ENCODE measurements around a stretch of chr11.

- PRO-cap = bidirectional peak, plus-strand start at chr11:75554531, minus-strand start at chr11:75554372; bidirectional peak, plus-strand start at chr11:75554768, minus-strand start at chr11:75554604
Measured at GRCh38 chr11:75554191-75555105, 7.6 kb upstream of the SERPINH1 start.

GRCh38 chr11:75568586-75569232, 6.7 kb downstream of the SERPINH1 start:
- PRO-cap = no peak

DNA sequence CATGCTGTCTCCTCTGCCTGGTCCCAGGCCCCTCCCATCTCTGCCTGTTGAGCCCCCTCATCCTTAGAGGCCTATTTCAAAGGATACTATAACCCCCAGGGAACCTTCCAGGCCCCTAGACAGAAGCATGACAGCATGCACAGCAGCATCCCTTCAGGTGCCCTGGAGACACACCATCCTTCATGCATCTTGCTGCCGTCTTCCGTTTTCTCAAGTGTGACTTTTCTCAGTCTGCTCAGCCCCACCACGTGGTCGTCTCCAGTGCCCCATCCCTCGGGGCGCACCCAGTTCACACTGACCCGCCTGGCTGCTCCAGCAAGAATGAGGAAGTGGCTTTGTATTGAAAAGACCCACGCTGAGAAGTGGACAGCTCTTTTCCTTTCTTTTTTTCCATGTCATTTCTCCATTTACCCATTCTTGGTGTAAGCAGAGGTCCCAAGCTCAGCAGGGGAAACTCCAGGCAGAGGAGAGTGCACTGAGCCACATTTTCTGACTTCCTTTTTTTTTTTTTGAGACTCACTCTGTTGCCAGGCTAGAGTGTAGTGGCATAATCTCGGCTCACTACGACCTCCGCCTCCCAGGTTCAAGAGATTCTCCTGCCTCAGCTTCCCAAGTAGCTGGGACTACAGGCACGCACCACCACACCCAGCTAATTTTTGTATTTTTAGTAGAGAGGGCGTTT, 14.5 kb downstream of the SERPINH1 start:
- PRO-cap = no peak

DNA sequence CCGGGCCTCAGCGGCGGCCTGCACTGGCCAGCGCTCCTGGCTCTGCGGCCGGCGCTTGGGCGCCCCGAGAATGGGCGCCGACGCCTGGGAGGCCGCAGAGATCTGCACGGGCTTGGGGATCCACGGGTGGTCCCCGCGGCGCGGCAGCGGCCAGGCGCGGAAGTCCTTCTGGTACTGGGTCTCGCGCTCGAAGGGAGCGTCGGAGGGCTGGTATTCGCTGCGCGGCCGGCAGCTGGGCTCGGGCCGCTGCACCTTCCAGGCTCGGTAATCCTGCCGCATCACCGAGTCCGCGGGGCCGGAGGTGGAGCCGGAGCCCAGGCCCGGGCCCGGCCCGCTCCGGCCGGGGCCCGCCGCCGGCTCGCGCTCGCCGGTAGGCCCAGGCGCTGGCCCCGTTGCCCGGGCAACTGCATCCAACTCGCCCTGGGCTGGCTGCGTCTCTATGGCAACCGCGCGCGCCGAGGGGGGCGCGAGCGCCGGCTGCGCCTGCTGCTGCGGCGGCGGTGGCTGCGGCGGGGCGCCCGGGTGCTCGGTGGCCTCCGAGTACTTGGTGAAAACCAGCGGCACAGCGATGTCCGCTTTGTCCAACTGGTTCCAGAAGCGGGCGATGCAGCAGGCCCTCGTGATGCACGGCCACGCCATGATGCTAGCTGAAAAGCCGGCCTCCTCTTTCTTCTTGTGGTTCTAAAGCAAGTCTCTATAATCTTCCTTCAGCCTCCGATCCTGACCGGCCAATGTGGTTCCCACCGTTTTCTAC, 930 bp downstream of the MAP6 start:
- PRO-cap = unidirectional peak, minus-strand start at position 360 of the sequence

DNA sequence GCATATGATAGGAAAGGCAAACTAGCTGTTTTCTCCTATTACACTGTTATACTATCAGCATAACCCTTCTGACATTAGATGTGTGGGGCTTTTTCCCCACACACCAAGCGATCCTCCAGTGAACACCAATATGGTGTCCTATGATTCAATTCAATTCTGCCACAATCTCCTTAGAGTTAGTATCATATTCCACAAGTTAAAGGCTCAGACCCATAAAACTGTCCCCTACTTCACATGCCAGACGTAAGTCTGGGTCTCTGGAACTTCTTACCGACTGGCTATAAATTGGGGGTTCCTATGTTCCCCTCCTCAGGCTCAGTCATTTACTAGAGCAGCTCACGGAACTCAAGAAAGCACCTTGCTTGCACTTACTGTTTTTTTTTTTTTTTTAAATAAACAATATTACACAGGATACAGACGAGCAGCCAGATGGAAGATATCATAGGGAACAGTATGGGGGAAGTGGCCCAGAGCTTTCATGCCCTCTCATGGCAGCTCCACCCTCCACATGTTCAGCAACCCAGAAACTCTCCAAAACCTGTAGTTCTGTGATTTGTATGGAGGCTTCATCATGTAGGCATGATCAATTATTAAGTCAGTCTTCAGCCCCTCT, 7.4 kb downstream of the UVRAG start:
- PRO-cap = no peak

GRCh38 chr11:75911471-75911781, 96.4 kb downstream of the UVRAG start:
- PRO-cap = no peak

DNA sequence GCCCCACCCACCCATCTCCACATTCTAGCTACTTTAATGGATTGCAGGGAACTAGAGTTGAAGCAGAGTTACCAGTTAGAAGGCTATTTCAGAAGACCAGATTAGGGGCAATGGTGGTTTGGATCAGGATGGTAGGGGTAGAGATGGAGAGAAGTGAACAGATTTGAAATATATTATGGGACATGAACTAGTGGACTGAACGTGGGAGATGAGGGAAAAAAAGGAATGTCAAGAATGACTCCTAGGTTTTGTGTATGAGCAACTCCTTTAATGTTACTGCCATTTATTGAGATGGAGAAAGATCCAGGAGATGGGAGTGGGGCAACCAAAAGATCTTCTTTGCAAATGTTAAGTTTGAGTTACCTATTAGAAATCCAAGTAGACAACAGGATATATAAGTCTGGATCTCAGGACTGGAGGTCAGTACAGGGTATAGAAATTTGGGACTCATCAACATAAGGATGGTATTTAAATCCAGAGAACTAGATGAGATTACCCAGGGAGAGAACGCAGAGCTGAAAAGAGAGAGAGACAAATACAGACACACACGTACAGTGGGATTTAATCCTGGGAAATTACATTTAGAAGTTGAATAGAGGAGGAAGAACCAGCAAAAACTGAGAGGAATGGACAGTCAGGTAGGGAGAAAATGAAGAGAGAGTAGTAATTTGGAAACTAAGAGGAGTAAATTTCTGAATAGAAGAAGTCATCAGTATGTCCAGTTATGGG, 134.6 kb downstream of the WNT11 start:
- PRO-cap = no peak

DNA sequence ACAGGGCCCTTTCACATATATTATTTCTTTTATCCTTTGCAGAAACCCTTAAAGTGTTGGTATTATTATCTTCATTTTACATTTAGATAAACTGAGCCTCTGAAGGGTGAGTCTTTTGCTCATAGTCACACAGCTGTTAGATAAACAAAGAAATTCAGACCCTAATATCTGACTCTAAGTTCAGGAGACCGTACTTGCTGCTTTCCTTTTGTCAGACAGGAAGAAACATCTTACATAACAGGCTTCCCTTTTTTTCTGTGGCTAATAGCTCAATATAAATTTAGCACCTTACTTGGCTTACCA, 128.8 kb downstream of the WNT11 start:
- PRO-cap = no peak

DNA sequence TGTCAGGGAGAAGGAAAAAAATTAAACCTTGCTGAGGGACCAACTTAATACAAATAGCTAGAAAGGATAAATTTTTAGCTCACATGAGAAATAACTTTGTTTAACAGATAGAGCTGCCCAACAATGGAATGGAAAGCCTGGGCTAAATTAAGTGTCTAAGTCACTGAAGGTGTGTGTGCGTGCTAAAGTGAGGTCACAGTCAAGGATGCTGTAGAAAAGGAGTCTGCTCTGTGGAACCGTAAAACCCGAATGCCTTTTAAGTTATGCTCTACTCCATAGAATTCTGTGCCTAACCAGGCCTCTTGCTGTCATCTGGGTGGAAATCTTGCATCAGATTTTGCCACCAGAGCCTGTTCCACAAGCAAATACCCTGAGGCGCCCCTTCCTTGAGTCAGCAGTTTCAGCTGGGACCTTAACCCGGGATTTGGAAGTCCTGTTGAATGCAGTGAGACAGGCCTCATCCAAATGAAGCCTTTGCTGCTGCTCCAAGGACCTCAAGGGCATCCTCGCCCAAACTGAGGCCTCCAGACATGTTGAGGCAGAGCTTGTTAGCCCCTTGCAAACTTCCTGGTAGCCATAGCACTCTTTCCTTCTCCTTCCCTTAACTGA, 109.8 kb downstream of the WNT11 start:
- PRO-cap = no peak

DNA sequence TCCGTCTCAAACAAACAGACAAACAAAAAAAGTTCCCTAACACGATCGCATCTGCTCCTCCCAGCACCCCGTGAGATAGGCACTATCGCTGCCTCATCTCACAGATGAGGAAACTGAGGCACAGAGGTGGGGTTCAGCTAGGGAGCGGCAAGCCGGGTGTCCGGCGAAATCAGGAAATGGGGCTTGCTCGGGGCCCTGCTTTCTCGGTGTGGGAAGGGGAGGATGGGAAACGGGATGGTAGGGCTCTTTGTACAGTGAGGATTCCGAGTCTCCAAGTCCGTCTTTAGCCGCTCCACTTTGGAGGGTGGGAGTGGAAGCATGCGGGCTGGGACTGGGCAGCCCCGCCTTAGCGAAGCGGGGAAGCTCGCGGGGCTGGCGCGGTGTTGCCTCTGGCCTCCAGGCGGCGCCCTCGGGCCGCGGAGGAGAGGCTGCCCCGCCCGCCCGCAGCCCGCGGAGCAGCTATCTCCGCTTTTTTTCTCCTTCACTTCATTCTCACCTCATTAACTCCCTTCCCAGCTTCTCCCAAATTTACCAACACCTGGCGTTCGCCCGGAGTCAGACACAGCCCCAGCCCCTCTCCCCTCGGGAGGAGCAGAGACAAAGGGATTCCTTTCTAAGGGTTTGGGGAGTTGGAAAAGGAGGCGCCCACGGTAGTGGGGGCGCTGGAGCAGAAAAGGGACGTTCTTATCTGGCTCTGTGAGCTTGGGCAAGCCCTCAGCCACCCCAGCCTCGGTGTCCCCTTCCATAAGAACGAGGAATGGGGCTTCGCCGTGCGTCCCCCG, 1.2 kb upstream of the WNT11 start:
- PRO-cap = no peak

DNA sequence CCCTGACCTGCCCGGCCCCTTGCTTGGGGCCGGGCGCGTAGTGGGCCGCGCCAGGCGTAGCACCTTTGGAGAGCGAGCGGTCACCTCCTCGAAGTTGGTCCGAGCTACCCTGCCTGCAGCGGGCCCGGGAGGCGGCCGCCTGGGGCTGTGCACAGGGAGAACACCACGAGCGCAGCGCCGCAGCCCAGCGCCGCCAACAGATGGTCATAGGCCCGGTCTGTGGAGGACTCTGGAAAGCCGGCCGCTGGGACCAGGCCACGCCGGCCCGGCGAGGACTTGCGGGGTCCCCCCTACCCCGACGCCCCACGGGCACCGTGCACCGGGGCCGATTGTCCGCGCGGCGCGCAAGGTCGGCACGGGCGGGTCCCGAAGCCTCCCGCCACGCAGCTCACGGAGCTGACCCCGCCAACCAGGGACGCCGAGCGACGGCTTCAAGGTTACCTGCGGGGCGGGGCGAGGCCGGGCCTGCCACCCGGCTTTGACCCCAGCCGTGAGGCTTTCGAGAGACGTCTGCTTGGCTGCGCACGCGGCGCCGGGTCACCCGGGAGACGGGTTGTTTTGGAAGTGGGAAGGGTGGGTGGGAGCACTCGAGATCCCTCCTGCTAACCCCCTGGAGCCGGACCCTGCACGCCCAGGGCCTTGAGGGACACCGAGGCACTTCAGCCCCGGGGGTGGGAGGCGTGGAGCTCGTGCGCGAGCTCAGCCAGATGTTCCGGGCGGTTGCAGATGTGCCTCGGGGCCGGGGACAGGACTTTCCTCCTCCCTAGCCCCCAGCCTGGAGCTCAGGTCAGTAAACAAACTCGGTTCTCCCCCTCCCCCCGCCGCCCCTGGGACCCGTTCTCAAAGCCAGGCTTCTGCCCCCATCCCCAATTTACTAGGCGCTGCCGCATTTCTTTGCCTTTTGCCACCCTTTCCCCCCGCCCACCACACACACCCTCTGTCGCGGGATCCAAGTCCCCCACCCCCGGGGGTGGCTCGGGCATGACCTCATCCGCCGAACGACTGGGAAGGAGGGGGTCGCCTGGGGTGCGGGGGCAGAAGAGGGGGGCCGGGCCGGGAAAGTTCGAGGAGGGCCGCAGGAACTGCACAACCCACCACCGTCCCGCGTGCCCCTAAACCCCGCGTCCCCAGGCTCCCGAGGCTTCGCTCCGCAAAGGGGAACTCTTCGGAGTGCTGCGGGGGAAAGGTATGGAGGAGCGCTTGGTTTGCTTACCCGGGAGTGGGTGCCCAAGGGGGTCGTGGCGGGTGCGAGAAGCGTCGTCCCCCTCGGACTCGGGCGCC, 3.3 kb upstream of the WNT11 start:
- PRO-cap = bidirectional peak, plus-strand start at position 508 of the sequence, minus-strand start at position 432 of the sequence

GRCh38 chr11:76629445-76629969, 41.0 kb downstream of the LRRC32 start:
- PRO-cap = bidirectional peak, plus-strand start at chr11:76629780, minus-strand start at chr11:76629603

DNA sequence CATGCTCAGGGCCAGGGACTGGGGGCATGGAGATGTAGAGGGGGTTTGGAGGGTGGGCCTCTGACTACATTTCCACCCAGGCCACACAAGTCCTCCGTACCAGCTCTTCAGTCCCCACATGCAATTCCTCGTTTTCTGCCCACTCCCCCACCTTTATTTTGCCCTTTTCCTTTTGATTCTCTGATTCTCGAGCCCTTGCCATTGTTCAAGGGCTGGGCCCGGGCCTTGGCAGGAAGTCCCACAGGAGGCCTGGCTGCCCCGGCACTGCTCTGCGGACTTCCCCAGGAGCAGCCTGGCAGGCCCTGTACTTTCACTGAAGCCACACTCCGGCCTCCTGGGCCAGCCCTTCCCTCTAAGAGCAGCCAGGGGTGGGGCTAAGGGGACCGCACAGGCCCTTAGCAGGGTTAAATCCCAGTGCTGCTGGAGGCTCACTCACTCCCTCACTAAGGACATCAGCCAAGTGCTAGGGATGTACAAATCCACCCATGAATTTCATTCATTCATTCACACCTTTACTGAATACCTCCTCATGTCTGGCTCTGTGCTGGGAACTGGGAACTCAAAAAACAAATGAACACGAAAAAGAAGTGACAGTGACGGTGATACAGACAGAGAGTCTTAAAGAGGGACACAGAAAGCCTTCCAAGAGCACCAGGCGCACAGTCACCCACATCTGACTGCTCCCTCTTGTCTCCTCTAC, 4.1 kb downstream of the LRRC32 start:
- PRO-cap = bidirectional peak, plus-strand start at position 435 of the sequence, minus-strand start at position 279 of the sequence

GRCh38 chr11:76784058-76785067, 1.2 kb downstream of the TSKU start:
- PRO-cap = bidirectional peak, plus-strand start at chr11:76784186, minus-strand start at chr11:76783853

DNA sequence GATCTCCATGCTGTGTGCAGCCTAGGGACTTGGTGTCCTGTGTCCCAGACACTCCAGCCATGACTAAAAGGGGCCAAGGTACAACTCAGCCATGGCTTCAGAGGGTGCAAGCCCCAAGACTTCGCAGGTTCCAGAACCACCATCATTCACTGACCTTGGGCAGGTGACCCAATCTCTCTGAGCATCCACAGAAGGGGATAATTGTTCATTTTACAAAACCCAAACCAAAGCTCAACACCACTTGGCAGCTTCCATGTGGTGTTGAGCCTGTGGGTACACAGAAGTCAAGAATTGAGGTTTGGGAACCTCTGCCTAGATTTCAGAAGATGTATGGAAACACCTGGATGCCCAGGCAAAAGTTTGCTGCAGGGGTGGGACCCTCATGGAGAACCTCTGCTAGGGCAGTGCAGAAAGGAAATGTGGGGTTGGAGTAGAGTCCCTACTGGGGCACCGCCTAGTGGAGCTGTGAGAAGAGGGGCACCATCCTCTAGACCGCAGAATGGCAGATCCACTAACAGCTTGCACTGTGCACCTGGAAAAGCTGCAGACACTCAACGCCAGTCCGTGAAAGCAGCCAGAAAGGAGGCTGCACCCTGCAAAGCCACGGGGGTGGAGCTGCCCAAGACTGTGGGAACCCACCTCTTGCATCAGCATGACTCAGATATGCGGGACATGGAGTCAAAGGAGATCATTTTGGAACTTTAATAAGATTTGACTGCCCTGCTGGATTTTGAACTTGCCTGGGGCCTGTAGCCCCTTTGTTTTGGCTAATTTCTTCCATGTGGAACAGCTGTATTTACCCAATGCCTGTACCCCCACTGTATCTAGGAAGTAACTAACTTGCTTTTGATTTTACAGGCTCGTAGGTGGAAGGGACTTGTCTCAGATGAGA, 8.6 kb downstream of the TSKU start:
- PRO-cap = no peak

- PRO-cap = no peak
Measured at GRCh38 chr11:76793399-76794231, 10.5 kb downstream of the TSKU start.

DNA sequence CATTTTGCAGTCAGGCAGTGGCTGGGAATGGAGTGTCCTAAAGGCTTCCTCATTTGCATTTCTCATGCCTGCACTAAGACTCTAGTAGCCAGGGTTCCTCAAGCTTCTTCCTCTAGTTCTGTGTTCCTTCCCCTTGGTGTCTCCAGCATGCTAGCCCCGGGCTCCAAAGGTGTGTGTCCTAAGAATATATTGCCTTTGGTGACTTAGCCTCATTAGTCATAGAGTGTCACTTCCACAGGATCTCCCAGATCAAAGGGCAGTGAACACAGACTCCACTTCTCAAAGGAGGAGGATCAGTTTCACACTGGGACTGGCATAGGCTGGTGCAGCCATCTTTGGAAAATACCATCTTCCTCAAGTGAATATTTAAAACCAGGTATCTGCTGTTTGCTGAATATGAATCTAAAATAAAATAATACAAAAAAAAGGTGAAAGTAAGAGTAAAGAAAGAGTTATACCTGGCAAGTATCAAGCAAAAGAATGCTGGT, 21.3 kb upstream of the ACER3 start:
- PRO-cap = no peak

GRCh38 chr11:76863070-76863549, 2.4 kb downstream of the ACER3 start:
- PRO-cap = no peak

DNA sequence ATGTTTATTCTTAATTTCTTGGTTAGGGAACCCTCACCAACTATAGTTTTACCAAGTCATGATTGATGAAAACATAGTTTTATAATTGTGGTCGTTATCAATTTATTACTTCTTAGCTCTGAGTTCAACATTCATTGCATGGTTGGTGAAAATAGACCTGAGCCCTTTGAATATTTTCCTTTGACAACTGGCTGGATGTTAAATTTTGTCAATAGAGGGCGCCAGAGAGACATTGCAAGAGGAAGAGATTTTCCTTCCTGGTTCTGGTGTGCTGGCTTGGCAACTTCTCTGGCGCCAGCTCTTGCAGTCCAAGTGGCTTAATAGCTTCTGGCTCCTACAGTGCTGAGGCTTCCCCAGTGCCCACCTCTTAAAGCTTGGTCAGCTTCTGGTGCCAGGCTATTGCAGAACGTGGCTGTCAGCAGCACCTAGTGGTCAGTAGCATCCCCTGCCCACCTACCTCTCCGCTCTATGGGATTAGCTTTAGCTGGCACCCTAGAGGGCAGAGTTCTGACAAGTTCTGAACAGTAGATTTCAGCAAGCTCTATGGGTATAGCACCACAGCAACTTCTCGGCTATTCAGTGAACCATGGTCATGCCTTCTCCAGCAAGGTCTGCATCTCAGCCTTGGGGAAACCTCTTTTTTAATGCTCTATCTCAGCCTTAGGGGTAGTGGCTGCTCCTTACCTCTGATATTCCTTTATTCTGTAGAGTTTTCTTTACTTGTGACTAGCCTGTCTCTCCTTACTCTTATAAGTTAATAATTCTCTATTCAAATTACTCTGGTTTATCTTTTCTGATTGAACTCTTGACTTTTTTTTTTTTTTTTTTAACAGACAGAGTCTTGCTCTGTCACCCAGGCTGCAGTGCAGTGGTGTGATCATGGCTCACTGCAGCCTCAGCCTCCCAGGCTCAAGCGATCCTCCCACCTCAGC, 59.4 kb downstream of the ACER3 start:
- PRO-cap = no peak

- PRO-cap = no peak
Measured at GRCh38 chr11:76964712-76965320, 69.4 kb upstream of the B3GNT6 start.